ENCODE measurements around a stretch of chr13.

GRCh38 chr13:109790122-109790589 is 3.8 kb upstream of the IRS2 start:
- RRBS = no CpG with 5 or more reads among the region's 1 CpG

- RRBS = no CpG with 5 or more reads among the region's 6 CpGs
These were observed 259.5 kb upstream of the IRS2 start for GRCh38 chr13:110045777-110046484.

DNA sequence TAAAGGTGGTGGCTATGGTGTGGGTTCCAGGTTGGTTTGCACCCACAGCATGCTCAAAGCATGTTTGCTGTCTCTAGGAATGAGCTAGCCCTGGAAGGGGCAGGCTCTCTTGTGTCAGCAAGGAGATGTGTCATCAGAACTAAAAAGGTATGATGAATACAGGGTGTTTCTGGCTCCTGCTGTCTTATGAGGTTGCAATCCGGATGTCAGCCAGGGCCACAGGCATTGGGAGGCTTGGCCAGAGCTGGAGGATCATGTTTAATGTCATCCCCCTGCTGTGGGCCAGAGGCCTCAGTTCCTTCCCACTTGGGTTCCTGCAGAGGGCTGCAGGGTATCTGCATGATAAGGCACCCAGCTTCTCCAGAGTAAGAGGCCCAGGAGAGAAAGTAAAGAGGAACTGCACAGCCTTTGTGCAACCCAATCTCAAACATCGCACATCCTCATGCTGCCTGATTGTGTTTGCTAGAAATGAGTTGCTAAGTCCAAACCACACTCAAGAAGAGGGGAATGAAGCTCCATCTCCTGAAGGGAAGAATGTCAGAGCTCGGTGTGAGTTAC is 193.6 kb downstream of the COL4A1 start:
- RRBS = no CpG with 5 or more reads among the region's 3 CpGs

DNA sequence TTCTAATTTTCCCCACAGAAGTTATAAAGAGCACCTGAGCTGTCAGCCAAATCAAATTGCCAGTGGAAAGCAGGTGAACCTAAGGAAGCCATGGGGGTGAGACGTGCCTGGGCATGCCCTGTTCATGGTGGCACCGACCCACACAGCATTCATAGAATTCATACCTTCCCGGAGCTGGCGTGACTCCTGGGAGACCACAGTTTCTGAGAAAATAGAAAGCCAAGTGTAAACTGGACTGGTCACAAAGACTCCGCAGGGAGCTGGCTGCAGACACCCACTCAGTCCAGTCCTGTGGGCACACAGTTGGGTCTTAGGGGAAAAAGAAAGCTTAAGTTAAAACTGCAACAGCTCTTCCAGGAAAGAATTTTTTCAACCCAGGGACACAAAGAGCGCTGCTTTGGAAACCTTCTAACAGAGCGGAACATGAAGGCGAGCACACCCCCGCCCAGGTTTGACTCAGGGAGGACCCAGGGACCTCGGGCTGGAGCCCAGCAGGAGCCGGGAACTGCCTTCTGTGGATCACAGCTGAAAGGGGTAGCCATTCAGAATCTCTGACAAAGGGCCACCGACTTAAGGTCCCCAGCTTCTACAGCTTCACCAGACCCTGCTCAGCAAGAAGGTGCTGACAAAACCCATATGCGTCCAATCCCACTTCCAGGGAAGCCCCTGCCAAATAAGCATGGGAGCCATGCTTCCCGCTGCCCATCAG is 183.8 kb downstream of the COL4A1 start:
- RRBS = no CpG with 5 or more reads among the region's 14 CpGs

- RRBS = no CpG with 5 or more reads among the region's 9 CpGs
These were observed 178.5 kb downstream of the COL4A1 start for GRCh38 chr13:110128401-110128961.

DNA sequence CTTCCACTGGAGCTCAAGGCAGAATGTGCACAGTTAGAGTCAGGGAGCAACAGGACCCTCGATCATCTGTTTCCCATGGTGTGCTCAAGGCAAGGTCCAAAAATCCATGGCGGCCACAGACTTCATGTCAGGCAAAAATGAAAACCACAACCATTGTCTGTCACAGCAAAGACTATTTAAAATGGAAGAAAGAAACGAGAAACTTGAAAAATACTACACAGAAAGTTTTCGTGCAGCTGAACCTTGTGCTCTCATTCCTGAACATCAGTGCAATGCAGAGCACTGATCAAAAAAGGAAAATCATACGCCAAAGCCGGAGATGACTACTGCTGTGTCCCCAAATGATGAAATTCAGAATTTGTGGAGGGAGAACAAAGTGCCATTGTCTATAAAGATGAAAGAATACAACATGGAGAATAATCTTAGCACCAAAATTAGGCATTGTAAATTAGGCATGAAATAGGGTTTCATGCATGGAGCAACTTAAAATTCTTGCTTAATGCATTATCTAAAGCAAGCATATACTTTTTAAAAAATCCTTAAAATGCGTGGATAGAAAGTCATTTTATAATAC is 89.5 kb downstream of the COL4A1 start:
- RRBS = no CpG with 5 or more reads among the region's 7 CpGs

- RRBS = no CpG with 5 or more reads among the region's 27 CpGs
These were observed 88.3 kb downstream of the COL4A1 start for GRCh38 chr13:110218309-110219432.

GRCh38 chr13:110225894-110226212 is 81.1 kb downstream of the COL4A1 start:
- RRBS = no CpG with 5 or more reads among the region's 3 CpGs

GRCh38 chr13:110248331-110248541 is 58.7 kb downstream of the COL4A1 start:
- RRBS = no CpG with 5 or more reads among the region's 11 CpGs

DNA sequence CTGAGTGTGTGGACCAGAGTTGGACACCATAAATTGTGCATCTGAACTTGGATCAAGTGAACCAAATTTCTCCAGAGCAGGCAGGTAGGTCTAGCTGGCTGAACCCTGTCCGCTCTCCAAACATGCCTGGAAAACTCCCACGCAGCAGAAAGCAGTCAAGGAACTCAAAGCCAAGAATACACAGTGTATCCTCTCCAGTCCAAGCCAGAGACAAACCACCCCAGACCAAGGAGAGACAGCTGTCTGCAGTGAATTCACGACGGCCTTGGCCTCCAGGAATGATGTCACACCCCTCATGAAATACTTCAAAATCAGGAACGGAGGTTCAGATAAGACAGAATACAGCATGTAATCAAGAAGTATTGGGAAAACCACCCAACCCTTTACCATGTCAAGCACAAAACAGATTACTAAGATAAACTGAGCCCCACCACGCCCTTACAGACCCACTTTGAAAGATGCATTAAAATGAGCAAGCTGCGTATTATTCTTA is 44.0 kb downstream of the COL4A1 start:
- RRBS = no CpG with 5 or more reads among the region's 7 CpGs

DNA sequence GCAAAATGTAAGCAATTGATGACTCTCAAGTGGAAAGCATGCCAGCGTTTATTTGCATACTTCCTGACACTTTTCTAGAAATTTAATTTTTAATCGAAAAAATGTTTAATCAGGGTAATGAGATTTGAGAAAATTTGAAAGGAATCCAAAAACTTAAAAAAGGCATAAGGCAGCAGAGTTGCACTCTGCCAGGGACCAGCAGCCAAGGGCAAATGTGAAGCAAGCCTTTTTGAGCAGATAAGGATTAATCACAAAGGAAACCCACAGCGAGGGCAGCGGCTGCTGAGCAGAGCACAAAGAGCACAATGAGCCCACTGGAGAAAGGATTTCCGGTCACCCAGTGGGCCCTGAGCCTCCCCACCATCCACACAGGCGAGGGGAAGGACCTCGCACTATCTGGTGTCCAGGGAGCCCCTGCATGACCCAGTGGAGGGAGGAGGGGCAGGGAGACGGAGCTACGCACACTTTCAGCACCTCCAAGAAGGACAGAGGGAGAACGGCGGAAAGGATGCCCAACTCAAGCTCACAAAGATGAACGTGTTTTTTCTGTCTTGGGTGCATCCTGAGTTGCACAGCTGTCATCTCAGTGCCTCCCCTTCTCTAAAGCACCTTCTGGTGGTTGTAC is 40.0 kb downstream of the COL4A1 start:
- RRBS = no CpG with 5 or more reads among the region's 12 CpGs

- RRBS = no CpG with 5 or more reads among the region's 14 CpGs
These were observed 4.0 kb downstream of the COL4A2 start for GRCh38 chr13:110310936-110311555.

DNA sequence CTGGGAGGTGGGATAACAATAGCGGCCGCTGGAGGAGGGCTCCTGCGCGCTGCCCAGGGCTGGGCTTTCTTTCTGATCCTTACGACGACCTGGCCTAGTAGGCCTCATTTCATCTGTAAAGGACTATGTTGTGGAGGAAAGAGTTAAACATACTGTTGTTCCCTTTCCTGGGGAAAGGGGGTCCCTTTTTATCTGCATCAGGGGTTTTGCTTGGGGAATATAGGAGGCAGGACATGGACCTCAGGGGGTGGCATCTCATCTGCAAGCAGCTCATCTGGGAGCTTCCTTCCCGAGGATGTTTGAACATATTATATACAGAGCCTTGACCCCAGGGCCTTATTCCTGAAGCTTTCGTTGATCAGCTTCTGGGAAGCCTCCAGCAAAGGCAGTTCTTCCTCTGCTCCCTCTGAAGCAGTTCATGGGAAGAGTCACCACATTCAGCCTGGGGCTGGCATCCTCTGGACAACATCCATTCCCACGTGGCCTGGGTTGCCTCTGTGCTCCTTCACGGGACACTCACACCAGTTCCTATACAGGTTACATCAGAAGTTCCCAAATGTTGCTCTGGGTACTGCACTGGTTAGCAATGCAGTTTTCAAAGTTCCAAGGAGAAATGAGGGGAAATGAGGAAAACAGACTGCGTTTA is 29.5 kb downstream of the COL4A2 start:
- RRBS = no CpG with 5 or more reads among the region's 11 CpGs

DNA sequence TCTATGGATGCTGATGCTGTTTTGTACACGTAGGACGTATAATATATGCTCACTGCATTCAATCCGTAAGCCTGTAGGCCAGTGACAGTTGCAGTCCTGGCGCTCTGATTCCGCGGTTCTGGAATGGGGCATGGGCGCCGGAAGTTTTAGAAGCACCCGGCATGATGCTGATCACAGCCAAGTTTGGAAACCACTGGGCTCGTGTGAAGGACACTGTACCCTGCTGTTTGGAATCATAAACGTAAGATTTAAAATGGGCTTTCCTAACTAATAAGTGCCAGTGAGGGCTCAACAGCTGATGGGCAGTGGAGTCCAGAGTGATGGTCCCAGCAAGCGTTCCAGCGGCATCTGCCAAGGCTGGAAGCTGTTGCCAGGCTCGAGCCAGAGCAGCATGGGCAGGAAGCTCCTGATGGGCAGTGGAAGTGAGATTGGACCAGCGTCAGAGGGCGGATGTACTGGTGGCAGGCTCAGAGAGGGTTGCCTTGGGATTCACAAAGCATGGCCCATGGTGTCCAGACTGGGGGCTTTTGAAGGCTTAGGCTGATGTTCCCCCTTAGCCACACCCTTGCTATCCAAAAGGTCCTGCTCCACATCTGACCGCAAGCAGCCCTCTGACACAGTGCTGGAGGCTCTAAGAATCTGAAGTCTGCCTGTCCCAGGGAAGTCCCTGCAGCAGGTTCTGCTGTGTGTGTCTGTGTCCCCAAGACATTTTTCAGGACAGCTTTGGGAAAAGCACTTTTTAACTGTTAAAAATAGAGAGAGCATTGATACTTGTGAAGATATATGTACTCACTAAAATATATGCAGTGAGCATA is 30.2 kb downstream of the COL4A2 start:
- RRBS = no CpG with 5 or more reads among the region's 17 CpGs

- RRBS = no CpG with 5 or more reads among the region's 1 CpG
These were observed 33.3 kb downstream of the COL4A2 start for GRCh38 chr13:110340457-110340687.

- RRBS = no CpG with 5 or more reads among the region's 21 CpGs
These were observed 50.4 kb downstream of the COL4A2 start for GRCh38 chr13:110357281-110358022.

DNA sequence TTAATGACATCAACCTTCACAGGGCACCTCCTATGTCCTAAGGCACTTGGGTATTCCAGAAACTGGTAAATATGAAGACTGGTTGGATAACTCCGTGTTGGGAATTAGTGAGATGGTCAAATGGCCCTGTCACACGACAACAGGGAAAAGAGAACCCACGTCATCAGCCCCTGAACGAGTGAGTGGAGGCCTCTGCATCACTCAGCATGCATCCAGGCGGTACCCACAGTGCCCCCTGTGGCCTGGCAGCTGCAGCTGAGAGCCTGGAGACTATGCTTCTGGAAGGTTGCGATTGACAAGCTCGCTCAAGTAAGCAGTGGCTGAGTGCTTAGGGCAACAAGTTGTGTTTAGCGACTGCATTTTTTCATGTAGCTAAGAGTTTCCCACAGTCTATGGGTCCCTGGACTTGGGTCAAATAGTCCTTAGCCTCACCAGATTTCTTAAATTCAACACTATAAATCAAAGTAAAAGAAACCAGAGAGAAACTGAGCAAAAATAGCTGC is 55.9 kb downstream of the COL4A2 start:
- RRBS = no CpG with 5 or more reads among the region's 8 CpGs

GRCh38 chr13:110392168-110392821 is 85.2 kb downstream of the COL4A2 start:
- RRBS = no CpG with 5 or more reads among the region's 10 CpGs

GRCh38 chr13:110397482-110398133 is 90.5 kb downstream of the COL4A2 start:
- RRBS = no CpG with 5 or more reads among the region's 14 CpGs

DNA sequence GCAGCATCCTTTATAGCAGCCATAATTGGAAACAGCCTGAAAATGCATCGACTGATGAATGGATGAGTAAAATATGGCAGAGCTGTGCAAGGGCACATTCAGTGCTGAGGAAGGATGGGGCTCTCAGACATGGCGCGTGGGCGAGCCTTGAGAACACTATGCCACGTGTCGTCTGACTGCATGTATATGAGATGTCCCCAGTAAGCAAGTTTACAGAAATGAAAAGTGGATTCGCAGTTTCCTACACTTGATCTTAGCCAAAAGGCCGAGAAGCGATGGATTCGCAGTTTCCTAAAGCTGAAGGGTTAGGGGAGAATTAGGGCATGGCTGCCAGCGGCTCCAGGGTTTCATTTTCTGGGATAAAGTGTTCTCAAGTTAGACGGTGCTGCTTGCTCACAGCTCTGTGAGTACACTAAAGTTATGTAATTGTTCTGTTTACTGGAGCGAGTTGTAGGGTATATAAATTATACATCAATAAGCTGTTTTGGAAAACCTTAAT is 78.0 kb downstream of the RAB20 start:
- RRBS = no CpG with 5 or more reads among the region's 13 CpGs

All from T47D (cell line).